ENCODE measurements around a stretch of chr1.

DNA sequence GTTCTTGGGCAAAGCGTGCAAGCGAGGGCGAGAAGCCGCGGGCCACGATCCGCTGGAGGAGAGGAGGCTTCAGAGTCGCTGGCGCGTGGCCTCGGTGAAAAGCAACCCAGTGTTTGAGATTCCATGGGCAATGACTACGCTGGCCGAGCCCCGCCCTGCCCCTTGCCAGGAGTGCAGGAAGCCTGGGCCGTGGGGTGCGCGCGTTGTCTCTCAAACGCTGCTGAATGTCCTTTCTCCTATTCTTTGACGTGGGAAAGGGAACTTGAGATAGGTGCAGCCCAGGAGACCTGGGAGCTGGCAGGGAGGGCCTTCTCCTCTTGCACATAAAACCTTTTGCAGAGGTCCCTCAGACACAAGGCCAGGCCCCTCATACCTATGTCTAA lies 27.4 kb downstream of the TRIM11 start:
- PRO-cap, result bidirectional peak, plus-strand start at position 135 of the sequence, minus-strand start at position 115 of the sequence
- RRBS, result no CpG with 5 or more reads among the region's 20 CpGs

DNA sequence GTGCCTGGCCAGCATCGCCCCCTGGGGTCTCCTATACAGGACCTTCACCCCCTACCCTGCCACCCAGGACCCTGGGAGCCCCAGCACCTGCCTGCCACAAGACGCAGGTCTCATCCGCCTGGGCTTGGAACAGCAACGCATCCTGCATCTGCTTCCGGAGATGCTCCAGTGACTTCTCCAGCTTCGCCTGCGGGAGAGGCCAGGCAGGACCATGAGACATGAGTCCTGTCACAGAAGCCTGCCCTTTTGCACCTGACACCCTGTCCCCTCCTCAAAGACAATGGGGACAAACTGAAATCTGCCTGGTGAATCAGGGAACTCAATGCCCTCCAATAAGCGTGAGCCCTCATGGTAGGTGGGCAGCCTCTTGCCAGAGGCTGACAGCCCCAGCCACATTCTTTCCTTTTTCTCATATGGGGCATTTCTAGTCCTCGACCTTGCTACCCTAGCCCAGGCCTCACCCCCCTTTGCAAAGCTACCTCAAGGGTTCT lies 4.6 kb downstream of the TRIM11 start:
- PRO-cap, result no peak
- RRBS, result no CpG with 5 or more reads among the region's 9 CpGs

DNA sequence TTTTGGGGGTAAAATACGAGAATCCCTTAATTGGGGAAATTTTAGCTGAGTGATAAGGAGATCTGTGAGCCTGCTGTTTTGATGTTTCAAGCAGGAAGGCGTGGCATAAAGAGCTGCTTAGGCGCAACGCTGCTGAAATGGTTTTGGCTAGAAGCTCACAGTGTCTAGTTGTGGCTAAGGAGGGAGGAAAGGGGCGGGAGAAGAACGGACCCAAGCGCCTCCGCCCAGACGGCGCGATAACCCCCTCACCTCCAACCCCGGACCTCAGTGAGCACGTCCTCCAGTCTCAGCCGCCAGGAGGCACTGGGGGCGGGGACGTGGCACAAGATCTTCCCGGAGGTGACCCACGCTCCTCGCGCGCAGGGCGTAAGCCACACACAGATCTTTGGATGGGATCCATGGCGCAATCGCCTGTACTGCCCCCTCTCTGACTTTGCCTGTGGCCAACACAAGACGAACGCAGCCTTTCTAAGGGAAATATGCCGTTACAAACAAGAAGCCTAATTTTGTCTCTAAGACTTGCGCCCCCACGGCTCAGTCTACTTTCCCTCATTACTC lies 5.7 kb downstream of the H2BC26 start:
- PRO-cap, result no peak
- RRBS, result 16% methylated on average over 6 of the region's 29 CpGs

GRCh38 chr1:228464560-228464779 lies 6.6 kb downstream of the H2BC26 start:
- PRO-cap, result no peak
- RRBS, result 61% methylated on average over 11 of the region's 19 CpGs

DNA sequence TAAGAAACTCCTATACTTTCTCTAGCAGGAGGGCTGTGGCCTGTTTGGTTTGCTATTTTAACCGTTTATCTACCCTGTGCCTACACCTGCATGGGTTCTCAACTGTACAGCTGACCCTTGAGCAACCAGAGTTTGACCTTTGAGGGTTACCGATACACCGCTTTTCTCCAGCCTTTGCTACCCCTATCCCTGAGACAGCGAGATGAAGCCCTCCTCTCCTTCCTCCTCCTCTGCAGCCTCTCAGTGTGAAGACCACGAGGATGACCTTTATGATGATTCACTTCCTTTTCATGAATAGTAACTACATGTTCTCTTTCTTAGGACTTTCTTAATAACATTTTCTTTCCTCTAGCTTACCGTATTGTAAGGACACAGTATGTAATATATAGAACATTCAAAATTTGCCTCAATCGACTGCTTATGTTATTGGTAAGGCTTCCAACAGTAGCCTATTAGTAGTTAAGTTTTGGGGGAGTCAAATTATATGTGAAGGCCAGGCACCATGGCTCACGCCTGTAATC lies 14.5 kb upstream of the RNF187 start:
- PRO-cap, result no peak
- RRBS, result no CpG with 5 or more reads among the region's 8 CpGs

DNA sequence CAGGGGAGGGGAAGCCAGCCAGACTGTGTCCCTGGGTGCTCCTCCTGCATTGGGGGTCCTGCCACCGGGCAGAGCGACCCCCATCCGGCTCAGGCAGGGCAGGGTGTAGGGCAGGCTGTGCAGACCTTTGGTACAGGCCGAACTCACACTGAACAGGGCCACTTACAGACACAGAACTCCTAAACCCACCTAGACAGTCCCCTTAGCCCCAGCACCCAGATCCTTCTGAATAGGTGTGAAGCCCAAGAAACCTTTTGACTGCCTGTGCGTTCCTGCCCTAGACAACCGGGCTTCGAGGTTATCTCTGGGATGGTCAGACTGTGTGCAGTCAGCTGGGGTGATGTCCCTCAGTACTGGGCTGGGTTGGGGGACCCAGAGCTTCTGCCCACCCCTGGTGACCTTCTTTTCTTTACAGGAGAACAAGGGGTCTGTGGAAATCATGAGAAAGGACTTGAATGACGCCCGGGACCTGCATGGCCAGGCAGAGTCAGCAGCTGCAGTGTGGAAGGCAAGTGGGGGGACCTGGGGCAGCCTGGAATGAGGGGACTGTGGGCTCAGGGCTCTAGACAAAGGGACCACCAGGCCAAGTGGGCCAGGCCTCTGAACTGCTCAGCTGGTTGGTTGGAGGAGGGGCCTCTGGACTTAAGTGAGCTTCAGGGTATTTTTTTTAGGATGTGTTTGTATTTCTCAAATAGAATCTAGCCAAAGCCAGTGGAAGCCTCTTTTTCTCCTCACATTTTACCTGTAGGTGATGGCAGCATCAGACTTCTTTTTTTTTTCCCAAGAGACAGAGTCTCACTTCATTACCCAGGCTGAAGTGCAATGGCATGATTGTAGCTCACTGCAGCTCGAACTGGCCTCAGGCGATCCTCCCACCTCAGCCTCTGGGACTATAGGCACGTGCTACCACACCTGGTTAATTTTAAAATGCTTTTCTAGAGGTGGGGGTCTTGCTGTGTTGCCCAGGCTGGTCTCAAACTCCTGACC lies 1.7 kb downstream of the RNF187 start:
- PRO-cap, result no peak
- RRBS, result no CpG with 5 or more reads among the region's 12 CpGs

- PRO-cap, result no peak
- RRBS, result no CpG with 5 or more reads among the region's 6 CpGs
Measured at GRCh38 chr1:228768009-228768561, 32.8 kb downstream of the RHOU start.

DNA sequence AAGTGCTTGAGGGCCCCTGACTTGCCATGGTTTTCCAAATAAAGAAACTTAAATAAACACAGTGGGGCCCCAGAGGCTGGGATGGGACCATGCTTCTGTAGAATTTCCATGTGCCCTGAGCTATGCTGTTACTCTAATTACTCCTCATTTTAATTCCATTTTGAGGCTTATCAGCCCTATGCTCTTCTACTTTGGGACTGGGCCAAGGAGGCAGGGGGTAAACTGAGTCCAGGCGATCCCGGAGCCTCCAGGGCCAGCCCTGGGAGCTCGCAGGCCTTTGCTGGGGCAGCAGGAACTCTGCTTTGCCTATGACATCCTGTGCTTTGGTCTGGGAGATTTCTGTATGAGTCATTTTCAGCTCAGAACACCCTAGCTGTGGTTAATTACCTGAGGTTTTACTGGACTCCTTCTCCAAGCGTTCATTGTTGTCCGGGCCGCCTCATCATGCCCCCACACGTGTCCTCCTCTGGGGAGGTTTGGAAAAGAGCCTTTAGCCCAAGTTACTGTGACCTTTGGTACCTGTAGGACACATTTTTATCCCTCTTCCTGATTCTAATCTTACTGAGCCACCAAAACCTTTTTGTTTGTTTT lies 95.7 kb downstream of the RHOU start:
- PRO-cap, result bidirectional peak, plus-strand start at position 422 of the sequence, minus-strand start at position 245 of the sequence
- RRBS, result no CpG with 5 or more reads among the region's 7 CpGs

DNA sequence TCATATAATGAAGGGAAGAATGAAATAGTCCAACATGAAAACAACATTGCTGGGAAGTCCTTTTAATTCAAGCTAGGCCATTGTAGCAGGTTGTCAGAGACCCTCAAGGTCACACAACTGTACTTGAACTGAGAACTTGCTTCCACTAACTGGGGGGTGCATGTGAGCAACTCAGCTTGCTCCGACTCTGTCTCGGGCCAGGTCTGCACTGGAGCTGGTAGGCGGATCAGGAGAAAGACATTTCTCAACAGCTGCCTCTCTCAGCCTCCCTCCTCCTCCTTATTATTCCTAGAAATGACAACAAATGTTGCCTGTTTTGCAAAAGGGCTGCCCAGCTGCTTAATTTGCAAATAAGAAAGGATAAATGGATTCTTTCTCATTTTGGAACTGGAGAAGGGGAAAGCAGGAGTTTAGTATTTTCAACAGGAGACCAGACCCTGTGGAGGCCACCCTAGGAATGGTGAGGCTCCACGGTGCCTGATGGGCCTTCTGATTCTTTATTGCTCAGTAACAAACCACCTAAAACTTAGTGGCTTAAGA lies 140.5 kb downstream of the RHOU start:
- PRO-cap, result no peak
- RRBS, result no CpG with 5 or more reads among the region's 4 CpGs

GRCh38 chr1:229019351-229020328 lies 251.3 kb upstream of the RAB4A start:
- PRO-cap, result no peak
- RRBS, result no CpG with 5 or more reads among the region's 11 CpGs

- PRO-cap, result no peak
- RRBS, result 13% methylated on average over 4 of the region's 9 CpGs
Measured at GRCh38 chr1:229059666-229060051, 211.3 kb upstream of the RAB4A start.

- PRO-cap, result no peak
- RRBS, result no CpG with 5 or more reads among the region's 1 CpG
Measured at GRCh38 chr1:229131386-229132062, 139.4 kb upstream of the RAB4A start.

DNA sequence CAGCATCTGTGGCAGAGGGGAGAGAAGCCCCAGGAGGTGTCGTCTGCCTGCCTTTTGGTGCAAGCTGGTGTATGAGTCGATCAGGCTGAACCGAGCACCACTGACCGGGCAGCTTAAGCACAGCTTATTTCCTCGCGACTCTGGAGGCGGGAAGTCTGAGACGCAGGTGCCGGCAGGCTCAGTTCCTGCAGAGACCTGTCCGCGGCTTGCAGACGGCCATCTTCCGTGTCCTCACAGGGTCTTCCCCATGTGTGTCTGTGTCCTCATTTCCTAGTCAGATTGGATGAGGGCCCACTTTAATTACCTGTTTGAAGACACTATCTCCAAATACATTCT lies 123.7 kb upstream of the RAB4A start:
- PRO-cap, result no peak
- RRBS, result 31% methylated on average over 6 of the region's 13 CpGs

DNA sequence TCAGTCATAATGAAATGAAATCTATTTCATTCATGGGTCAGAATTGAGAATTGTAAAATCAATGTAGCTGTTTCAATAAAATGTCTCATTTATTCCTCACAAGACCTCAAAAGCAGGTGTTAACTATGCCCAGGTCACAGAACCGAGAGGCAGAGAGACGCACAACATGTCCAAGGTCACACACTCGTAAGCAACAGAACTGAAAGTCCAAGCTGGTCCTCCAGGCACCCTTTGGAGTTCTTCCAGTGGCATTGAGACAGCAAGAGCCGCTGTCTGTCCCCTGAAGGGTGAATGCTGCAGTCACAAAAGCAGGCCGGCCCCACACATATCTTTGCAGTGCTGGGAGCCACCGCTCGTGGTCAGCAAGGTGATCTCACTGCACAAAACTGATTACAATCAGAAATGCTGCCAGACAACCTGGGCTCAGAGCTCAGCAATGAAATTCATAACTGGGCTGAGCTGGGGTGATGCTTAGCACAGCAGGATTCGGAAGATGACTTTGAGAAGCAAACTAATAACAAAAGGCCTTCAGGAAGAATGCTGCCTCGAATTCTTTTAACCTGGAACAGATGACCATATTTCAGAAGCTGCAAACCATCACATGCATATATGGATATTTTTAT lies 47.4 kb upstream of the RAB4A start:
- PRO-cap, result no peak
- RRBS, result no CpG with 5 or more reads among the region's 9 CpGs

DNA sequence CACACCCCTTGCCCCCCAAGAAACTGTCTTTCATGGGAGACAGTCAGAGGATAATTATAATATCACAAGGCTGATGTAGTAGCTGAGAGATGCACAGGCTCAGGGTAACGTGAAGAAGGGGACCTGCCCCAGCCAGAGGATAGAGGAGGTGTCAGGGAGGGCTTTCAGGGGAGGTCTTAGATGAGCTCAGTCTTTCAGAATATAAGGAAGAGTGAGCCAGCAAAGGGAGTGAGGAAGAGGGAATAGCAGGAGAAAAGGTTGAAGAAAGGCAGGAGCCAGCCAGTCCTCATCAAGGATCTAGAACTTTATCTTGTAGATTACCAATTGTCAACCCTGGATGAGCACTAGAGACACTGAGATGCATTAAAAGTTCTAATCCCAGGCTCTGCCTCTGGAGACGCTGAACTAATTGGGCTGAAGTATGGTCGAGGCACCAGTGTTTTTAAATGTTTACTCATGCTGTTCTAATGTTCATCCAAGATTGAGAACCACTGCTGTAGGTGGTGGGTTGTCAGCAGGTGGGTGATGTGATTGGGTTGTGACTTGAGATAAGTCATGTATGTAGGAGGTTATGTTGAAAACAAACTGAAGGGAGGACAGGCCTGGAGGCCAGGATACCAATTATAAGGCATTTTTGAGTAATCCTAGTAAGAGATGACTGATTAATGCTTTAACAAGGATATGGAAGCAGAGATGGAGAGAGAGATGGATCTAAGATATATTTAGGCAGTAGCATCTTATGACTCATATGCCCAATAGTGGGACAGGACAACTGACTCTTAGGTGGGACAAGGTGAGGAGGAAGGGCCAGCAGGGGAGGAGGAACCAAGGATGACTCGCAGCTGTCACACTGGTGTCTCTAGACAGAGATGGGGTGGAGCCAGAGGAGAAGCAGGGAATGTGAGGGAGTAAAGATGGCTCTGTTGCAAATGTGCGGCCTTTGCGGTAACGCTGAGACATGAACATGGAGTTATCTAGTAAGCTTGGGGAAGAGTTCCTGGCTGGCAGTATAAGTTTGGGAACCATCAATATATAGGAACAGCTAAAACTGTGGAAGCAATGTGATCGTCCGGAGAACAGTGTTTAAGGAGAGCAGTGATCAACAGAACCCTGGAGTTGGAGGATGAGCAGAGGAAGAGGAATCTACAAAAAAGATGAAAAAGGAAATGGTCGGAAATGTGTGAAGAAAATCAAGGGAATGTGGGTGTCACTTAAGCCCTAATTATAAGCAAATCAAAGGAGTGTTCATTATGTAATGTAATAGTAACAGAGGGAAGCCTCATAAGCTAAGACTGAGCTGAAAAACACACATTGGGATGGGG lies 29.3 kb downstream of the RAB4A start:
- PRO-cap, result no peak
- RRBS, result no CpG with 5 or more reads among the region's 10 CpGs

DNA sequence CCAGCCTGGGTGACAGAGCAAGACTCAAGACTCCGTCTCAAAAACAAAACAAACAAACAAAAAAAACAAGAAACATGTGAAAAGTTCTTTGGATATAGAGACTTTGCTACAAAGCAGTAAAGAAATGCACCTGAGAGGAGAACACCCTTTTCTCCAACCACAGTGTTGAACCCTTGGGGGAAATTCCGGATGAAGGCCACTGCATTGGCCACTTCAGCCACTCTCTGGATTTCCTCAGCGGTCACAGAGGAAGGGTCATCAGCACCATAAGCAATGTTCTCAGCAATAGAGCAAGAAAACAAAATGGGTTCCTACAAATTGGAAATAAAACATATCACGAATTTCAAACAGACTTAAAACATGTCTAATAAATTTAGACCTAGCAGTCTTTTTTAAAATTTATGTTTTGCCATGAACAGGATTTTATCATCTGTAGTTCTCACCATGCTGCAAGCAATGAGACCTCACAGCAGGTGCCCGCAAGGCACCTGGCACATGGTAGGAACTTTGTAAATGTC lies 17.7 kb upstream of the NUP133 start:
- PRO-cap, result no peak
- RRBS, result no CpG with 5 or more reads among the region's 5 CpGs

- PRO-cap, result no peak
- RRBS, result no CpG with 5 or more reads among the region's 6 CpGs
Measured at GRCh38 chr1:230069679-230070359, 2.8 kb downstream of the GALNT2 start.

DNA sequence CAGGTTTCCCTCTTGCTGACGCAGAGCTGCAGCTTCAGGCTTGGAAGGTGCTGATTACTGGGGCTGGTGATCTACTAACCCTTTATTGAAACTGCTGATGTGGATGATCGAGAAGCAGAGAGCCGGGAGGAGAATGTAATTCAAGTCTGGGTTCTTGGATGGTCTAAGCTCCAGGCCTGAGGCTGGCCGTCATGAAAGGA lies 12.4 kb downstream of the GALNT2 start:
- PRO-cap, result no peak
- RRBS, result no CpG with 5 or more reads among the region's 4 CpGs

DNA sequence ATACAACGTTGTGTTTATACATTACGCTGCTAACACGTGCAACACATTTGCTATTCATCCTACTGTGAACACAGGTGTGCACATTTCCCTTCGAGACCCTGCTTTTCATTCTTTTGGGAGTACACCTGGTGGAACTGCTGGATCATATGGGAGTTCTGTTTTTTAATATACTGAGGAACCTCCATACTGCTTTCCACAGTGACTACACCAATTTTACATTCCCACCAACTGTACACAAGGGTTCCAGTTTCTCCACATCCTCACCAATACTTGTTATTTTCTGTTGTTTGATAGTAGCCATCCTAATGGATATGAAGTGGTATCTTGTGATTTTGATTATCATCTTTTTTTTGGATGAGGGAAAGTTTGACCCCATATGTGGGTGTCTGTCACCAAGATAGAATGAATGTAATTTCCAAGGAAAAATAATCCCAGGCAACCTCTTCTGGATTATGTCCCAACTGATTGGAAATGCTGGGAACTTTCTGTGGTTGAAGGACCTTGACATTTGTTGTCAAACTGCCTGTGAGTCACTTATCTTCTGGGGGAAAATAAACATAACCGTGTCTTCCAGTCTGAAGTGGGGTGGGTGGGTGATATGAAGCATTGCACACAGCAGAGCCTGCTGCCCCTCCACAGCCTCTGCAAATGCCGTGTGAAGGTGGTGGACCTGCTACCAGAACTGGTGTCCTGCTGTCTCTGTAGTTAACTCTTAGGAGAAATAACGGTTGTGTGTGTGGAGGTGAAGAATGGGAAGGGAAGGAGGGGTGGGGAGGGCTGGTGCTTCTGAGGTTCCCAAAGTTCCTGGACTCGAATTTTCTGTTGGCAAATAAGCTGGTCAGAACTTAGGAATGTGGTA lies 23.0 kb downstream of the GALNT2 start:
- PRO-cap, result no peak
- RRBS, result no CpG with 5 or more reads among the region's 8 CpGs

DNA sequence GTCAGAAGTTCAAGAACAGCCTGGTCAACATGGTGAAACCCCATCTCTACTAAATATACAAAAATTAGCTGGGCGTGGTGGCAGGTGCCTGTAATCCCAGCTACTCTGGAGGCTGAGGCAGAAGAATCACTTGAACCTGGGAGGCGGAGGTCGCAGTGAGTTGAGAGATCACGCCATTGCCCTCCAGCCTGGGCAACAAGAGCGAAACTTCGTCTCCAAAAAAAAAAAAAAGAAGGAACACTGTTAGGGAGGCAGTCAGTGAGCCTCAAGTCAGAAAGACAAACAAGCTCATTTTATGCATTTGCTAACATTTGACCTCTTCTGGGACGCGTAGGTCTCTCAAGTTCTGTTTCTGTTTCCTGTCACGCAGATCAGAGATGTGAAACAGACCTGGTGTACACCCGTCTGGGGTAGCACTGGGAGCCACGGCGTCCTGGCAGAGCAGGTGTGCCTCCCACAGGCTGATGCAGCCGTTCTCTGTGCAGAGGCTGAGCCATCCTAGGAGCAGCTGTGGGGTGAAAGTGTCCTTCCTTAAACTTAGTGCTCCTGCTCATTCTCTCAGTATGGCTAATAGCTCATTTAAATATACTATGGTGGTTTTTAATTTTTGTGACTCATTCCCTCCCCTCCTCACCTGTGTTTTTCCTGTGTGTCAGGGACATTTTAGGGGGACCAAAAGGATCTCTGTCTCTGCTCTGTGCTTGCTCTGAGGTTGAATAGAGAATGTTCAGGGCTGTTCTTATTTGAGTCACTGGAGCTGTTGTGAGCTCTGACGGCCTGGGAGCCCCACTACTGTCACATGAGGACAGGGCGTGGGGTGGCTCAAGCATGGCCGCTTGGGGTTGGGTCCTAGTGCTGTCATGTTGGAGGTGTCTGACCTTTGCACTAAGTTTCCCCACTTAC lies 42.8 kb downstream of the GALNT2 start:
- PRO-cap, result no peak
- RRBS, result no CpG with 5 or more reads among the region's 16 CpGs

Measured in MCF 10A (cell line).